Neural progenitor cell (in vitro differentiated cells): ENCODE measurements around the genes POLR2C and ADGRG5.

- RAMPAGE, long total RNA, result no peak
These were observed 26.8 kb downstream of the NLRC5 start for GRCh38 chr16:57016239-57016548.

GRCh38 chr16:57026073-57026272 lies 36.6 kb downstream of the NLRC5 start:
- RAMPAGE, long total RNA, result no peak

- RAMPAGE, long total RNA, result no peak
These were observed 38.2 kb downstream of the PSME3IP1 start for GRCh38 chr16:57147333-57148254.

- RAMPAGE, long total RNA, result no peak
These were observed 33.7 kb downstream of the PSME3IP1 start for GRCh38 chr16:57152141-57152458.

DNA sequence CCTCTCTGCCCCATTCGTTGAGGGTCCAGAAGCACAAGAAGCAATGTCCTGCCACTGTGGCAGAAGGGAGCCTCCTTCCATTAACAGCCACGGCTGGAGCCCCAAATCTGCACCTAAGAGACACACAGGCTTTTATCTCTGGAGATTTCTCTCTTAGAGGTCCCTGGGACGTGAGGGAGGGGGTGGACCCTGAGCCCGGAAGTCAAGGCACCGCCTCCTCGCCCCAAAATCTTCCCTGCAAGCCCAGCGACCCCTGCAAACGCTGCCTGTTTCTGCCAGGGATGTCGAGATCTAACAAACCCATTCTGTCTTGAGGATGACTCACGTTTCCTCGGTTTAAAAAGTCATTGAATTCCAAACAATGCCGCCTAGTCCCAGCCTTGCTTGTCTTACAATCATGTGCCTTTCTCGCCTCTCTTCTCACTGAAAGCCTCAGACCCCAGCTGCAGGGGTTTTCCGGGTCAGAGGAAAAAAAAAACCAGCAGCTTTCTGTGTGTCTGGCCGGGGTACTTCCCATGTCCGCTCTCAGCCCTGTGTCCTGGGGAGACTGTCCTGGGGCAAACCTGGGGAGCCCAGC lies 15.3 kb downstream of the ARL2BP start:
- RAMPAGE, long total RNA, result no peak

GRCh38 chr16:57462201-57463100 lies at the start of gene POLR2C:
Gene POLR2C, plus strand, starts transcription at chr16:57462679.
- RAMPAGE, long total RNA, result no peak

- RAMPAGE, long total RNA, result no peak
These were observed 14.6 kb upstream of the DOK4 start for GRCh38 chr16:57500740-57501351.

GRCh38 chr16:57528718-57529776 lies 7.3 kb downstream of the CCDC102A start:
- RAMPAGE, long total RNA, result no peak

DNA sequence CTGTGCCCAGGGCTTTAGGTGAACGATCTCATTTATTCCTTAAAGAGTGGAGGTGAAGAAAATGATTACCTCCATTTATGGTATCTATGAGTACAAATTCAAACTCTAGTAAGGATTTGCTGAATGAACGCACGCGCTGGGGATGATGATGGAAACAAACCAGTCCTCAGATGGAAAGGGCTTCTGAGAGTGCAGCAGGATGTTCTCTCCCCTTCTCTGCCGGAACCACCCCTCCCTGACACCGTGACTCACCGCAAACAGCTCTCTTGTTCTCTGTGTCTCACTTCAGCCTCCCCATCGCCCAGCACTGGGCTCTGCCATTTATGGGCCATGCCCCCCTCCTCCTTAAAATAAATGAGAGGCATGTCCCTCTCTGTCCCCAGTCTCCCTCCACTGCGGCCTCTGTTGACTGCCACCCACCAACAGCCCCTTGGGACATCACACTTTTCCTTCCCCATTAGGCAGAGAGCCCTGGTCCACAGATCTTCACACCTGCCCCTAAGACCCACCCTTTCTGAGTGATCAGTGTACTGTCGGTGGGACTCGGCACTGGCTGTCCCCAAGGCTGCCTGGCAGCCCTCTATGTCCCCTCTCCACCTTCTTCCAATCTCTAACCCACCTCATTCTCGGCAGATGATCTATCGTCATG lies 6.3 kb downstream of the CCDC102A start:
- RAMPAGE, long total RNA, result no peak

- RAMPAGE, long total RNA, result no peak
These were observed at the start of gene ADGRG5 for GRCh38 chr16:57542146-57542858. Gene ADGRG5, plus strand, starts transcription at chr16:57542643.

- RAMPAGE, long total RNA, result no peak
These were observed 4.0 kb downstream of the ADGRG1 start for GRCh38 chr16:57632365-57632964.

DNA sequence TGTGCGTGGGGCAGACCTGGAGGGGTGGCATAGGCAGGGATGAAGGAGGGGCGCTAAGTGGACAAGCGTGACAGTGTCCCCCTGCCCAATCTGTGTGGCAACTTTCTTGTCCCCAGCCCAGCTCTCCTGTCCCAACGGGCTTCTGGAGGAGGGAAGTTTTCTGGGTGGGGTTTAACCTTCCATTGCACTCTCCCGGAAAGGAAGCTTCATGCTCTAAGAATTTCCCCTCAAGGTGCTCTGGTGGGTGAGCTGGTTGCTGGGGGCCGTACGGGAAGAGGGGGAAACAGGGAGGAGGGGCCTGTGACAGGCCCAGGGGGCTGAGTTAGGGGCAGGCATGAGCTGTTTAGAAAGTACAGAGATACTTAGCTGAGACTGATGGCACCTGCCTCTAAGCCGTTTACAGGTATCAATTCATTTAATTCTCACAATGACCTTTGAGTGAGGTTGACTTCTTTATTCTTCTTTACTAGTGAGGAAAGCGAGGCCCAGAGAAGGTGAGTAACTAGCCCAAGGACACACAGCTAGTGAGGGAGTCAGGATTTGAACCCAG lies 18.7 kb downstream of the ADGRG1 start:
- RAMPAGE, long total RNA, result no peak

DNA sequence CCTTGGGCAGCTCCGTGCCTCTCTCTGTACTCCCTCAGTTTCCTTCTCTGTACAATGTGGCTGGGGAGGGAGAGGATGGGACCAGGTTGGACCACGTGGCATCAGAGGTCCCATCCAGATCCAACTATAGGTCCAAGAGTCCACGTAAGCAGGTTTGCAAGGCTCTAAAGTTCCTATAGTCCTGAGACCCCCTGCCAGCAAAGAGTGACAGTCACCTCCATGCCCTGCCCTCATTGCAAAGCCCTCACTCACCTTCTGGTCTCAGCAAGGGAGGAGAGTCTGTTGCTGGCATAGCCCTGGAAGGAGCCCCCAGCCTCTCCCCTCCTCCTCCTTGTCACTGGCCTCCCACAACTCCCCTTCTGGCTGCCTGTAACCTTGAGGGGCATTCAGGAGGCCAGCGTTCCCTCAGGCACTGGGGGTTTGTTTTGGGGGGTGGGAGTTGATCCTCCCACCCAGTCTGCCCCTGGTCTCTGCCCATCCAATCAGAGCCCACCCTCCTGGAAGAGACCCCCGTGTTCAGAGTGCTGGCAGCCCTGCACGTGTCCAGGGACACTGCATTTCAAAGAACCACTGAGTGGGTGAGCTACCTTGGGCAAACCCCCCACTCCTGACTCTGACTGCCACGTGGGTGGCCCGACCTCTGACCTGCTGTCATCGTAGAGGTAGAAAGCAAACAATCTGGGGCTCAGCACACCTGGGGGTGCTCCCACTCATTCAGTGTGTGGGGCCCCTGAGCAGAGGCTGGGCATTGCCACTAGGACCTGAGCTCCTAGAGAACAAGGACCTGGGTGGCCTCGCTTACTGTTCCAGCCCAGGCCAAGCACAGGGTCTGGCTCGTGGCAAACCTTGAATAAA lies 5.9 kb upstream of the DRC7 start:
- RAMPAGE, long total RNA, result no peak

DNA sequence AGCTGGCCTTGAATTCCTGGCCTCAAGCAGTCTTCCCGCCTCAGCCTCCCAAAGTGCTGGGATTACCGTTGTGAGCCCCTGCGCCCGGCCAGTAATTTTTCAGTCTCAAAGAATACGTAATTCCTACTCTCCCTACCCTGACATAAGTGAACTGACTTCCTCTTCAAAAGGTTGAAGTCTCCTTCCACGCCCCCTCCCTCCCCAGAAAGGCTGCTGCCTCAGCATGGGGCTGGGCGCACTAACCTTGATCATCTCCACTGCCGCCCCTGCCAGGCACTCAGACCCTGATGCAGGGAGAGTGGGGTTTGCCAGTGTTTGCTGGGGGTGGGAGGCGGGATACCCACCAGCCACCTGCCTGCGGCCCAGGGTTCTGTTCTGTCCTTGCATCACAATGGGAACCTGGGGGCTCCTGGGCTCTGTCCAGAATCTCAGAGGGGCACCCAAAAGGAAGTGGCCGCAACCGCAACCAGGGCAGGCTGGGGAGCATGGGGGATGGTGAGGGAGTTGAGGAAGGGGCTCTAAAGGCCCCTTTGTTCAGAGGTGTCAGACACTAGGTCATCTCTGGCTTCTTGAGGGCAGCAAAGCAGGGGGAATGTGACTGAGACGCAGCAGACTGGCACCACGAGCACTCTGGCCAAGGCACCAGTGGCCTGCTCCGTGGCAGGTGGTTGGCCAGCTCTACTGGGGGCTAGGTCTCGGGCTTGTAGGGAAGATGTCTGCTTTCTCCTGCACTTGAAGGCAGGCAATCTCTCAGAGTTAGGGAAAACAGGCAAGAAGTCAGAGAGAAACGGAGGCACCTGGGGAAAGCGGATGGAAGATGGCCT lies 27.3 kb downstream of the KIFC3 start:
- RAMPAGE, long total RNA, result no peak

GRCh38 chr16:57797029-57797488 lies 5.2 kb downstream of the KIFC3 start:
- RAMPAGE, long total RNA, result no peak

DNA sequence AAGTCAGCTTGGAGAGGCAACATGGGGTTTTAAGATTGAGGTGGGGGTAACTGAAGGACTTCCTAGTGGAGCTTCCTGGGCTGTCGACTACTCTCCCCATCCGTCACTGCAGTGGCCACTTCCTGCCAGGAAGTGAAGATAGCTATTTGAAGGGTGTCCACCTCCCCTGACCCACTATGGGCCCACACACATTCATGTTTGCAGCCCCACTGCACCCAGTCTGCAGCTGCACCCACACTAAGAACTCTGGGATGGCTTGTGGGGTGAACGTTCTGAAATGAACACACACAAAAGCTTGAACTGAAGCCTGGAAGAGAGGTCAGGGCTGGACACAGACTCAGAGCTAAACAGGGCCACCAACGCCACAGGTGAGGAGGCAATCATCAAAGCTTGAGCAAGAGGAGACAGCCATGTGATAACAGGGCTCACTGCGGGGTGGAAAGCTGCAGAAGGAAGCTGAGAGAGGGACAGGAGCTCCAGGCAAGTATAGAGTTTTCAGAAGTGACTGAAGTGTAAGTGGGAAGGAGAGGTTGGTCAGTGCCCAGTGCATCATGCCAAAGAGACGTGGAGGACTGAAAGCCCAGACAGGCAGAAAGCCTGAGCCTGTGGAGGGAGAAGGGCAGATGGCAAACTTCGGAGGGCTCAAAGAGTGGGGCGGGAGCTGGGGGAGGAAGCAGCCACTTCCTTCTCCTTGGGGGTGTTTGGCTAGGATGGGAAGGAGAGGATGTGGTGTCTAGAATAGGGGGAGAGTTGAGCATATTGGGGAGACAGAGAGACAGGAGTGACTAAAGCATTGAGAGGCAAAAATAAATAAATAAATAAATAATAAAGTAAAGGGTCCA lies 2.8 kb downstream of the KIFC3 start:
- RAMPAGE, long total RNA, result no peak

DNA sequence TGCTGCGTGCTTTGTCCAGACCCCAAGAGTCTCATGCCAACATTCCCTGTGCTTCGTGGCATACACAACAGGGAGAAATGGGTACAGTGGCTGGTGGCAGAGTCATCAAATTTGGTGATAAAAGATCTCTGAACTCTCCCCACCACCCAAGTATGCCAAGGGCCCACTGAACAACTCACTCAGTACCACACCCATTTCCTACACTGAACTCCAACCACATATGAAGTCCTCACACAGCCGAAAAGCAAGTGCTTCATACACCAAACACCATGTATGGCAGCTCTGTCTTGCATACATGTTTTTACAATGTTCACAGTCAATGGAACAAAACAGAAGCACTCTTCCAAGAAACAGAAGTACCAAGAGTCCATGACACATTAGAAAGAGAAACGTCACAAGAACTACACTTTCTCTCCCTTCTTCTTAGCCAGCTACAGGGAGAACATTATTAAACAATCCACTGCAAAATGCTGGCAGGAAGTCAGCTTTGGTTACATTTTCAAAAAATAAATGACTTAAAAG lies 21.0 kb downstream of the CSNK2A2 start:
- RAMPAGE, long total RNA, result no peak

DNA sequence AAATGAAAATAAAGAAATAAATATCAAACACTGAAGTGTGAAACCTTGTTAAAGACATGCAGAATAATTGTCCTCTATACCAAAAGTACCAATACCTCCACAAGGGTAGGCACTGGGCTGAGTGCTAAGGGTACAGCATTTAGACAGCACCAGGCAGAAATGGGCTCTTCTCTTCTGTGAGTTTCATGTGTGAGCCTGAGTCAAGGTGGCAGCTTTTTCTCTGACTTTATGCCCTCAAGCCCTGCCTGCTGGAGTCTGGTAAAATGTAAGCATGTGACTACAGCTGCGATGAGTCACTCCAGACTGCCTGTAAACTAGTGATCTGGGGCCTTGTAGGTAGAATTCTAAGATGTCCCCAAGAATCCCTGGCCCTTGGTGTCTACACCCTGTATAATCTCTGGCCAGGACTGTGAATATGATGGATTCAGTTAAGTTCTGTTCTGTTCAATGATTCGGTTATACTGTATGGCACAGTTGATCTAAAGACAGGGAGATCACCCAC lies 15.1 kb downstream of the CCDC113 start:
- RAMPAGE, long total RNA, result no peak

- RAMPAGE, long total RNA, result no peak
These were observed 4.6 kb upstream of the NDRG4 start for GRCh38 chr16:58494958-58496190.

DNA sequence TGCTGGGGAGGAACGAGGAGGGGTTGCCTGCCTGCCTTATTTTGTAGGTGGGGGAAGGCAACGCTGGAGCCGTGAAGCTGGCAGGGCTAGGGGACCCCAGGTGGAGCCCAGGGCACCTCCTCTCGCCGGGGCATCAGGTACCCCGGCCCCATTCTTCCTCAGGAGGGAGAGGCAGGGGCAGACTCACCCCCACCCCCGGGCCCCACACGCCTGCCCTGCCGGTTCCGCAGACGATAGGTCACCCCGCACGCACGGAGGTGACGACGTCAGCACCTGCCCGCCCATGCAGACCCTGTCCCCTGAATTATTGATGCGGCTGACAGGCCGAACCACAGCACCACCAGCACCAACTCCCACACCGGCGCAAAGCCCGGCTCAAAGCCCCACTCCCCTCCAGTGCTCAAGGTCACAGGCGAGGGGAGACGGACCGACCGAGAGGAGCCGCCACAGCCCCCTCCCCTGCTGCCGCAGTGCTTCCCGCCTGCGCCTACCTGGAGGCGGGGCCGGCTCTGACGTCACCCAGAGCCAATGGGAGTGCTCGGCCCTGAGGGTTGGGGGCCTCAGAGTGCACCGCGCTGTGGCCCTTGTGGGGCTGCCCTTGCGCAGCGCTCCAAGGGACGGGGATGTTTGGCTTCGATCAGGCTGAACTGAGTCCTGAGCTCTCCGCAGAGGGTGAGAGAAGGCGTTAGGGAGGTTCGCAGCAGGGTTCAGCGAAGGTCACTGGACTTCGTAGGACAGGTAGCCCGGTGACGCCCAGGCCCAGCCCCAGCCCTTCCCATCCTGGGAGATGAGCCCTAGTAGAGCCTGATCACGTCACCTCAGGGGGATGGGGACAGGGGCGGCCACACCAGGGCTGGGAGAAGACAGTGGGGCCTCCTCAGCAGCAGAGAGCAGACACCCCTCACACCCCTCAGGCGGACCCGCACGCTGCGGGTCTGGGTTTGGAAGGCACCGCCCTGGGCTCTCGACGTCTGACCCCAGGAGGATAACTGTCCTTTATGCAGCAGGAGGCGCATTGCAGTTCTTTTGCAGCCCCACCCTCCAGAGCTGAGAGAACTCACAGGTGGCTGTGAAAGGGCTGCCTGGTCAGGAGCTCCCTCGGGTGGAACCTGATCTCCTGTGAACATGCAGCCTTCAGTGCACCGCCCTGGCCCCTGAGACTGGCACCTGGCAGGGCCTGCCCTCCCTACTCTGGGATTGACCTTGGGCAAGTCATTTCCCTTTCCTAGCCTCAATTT lies 1.4 kb downstream of the NDRG4 start:
- RAMPAGE, long total RNA, result no peak